Skeletal muscle cell (primary cell): ENCODE measurements around a stretch of chr21.

- RRBS, result no CpG with 5 or more reads among the region's 14 CpGs
These were observed 63.8 kb upstream of the DIP2A start for GRCh38 chr21:46394848-46395363.

DNA sequence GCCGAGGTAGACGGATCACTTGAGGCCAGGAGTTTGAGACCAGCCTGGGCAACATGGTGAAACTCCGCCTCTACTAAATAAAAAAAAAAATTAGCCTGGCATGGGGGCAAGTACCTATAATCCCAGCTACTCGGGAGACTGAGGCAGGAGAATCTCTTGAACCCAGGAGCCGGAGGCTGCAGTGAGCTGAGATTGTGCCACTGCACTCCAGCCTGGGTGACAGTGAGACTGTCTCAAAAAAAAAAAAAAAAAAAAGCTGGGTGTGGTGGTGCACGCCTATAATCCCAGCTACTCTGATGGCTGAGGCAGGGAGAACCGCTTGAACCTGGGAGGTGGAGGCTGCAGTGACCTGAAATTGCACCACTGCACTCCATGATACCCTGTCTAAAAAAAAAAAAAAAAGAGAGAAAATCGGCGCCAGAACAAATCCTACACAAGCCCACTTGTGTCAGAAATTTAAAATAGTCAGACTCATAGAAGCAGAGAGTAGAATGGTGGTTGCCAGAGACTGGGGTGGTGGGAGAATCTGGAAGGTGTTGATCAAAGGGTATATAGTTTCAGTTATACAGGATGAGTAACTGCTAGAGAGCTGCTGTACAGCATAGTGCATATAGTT, 9.4 kb downstream of the DIP2A start:
- RRBS, result no CpG with 5 or more reads among the region's 9 CpGs

GRCh38 chr21:46540151-46540558, 64.7 kb downstream of the S100B start:
- RRBS, result no CpG with 5 or more reads among the region's 10 CpGs

DNA sequence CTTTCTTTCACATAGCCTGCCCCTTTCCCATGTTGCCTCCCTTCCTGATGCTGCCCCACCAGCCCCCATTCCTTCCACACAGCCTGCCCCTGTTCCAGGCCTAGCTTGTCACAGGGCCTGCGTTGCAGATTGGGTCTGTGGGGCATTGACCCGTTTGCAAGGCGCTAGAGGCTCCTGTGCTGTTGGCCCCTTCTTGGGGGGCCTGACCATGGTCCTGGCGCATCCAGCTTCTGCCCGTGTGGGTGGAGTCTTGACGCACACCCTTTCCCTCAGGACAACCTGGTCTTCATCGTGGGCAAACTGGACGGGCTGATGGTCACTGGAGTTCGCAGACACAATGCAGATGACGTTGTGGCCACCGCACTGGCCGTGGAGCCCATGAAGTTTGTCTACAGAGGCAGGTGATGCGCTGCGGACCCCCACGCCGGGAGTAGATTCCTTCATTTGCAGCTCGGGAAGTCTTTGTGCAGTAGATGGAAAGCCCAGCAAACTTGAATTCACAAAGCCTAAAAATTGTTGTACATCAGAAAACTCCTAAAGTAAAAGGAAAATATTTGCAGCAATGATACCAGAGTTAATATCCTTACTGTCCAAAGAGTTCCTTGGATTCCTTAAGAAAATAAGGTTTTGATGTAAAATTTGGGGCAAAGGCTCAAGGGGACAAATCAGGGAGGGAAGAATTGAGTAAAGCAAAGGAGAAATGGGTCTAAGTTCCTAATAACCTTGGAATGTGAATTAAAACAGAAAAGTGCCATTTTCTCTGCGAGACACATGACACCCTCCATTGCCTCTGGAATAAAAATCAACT, 58.0 kb downstream of the S100B start:
- RRBS, result no CpG with 5 or more reads among the region's 18 CpGs